ENCODE data around the genes ZMYND8 and CSE1L.

- PRO-cap, 2 experiments, result peak in 2 of 2 experiments; most common plus-strand start chr20:47356857 (in 2); most common minus-strand start chr20:47356728 (in 1)
Measured at GRCh38 chr20:47356355-47357005, at the start of gene ZMYND8. Gene ZMYND8, minus strand, starts transcription at chr20:47356699.

DNA sequence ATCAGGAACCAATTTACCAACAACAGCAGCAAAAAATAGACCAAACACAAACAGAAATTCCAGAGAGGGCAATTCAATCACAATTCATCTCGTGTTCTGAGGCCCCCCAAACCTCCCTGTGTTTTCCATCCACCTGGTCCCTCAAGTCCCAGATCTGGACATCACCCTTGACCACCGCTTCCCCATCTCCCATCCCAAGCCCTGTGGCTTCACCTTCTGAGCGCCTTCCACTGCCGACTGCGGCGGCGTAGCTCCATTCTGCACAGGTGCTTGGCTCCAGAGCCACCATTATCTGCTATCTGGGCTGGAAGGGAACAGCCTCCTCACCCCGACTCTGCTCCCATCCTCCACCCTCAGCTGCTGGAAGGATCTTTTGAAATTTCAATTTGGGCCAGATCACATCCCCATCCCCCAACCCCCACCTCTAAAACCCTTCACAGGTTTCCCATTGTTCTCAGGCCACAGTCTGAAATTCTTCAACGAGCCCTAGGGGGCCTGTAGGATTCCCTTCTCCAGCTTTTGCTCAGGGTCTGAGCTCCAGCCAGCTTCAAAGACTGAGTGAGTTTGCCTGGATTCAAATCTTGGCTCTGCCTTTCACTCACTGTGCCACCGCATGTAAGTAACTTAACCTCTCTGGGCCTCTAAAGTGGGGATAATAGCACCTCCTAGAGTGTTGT lies 12.5 kb upstream of the ZMYND8 start:
- PRO-cap, 2 experiments, result no peak in any of the 2 experiments

GRCh38 chr20:47525950-47526797 lies 24.5 kb downstream of the NCOA3 start:
- PRO-cap, 2 experiments, result no peak in any of the 2 experiments

DNA sequence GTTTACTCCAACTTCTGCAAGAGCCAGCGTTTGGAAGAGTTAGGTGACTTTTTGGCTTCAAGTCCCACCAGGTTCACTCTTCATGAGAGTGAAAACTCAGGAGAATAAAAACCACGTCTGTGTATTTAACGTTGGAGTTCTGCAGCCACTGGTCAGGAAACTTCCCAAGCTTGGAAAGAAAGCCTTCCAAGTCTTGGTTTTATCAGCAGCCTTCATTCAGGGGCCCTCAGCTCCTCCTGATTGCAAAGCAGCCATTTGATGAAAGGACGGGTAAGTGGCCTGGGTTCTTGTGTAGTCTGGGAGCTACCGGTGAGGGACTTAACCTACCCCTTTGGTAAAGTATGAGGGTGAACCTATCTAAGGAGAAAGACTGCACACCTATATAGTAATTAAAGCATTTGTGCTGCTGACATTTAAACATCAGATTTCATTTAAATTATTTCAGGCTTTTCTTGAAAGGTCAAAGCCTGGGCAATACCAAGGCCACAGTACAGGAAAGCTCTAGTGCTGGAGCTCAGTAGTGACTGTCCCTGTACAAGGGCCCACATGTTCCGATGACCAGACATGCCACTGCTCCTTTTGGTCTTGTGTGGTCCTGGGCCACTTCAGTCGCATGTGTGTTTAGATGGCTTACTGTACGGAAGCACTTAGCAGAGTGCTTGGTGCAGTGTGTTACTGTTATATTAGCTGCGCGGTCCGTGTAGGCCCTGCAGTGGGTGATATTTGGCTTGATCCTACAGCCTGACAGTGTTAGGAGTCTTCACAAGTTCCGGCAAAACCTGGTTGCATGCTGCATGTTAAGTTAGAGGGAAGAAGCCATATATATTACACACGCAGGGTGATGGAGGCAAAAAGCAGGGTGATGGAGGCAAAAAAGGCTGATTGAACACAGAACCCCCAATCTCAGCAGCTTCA lies 123.0 kb downstream of the SULF2 start:
- PRO-cap, 2 experiments, result no peak in any of the 2 experiments

- PRO-cap, 2 experiments, result no peak in any of the 2 experiments
Measured at GRCh38 chr20:47668580-47669446, 116.5 kb downstream of the SULF2 start.

GRCh38 chr20:47727230-47728704 lies 57.5 kb downstream of the SULF2 start:
- PRO-cap, 2 experiments, result no peak in any of the 2 experiments

GRCh38 chr20:48286850-48287776 lies 501.8 kb upstream of the SULF2 start:
- PRO-cap, 2 experiments, result no peak in any of the 2 experiments

DNA sequence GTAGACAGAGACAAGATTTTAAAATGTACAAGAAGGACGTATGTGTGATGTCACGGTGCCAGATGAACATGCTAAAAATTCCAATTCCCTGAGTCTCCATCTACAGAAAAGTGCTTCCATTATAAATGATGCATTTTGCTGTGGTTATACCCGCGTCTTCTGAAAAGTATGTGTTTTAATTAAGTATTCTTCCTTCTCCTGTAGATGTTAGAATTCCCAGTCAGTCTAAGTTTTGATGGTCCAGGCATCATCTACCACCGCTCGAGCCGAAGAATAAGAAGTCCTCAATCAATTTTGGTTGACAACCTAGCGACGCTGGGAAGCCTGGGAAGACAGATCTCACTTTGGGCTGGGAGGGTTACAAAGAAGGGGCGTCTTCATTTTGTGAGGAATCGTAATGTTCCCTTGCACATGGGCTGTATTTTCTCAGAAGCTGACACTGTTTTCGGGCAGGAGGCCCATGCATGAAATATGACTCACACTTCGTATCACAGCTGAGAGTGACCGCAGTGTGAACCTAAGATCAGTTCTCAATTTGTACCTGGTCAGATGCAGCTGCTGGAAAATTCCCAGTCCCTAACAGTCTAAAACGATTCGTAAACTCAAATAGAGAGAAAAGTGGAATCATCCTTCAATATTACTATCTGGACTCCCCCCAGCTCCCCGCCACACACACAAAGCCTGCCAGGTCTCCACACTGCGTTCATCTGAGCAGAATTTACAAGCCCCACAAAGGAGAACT lies 488.8 kb downstream of the PREX1 start:
- PRO-cap, 2 experiments, result no peak in any of the 2 experiments

DNA sequence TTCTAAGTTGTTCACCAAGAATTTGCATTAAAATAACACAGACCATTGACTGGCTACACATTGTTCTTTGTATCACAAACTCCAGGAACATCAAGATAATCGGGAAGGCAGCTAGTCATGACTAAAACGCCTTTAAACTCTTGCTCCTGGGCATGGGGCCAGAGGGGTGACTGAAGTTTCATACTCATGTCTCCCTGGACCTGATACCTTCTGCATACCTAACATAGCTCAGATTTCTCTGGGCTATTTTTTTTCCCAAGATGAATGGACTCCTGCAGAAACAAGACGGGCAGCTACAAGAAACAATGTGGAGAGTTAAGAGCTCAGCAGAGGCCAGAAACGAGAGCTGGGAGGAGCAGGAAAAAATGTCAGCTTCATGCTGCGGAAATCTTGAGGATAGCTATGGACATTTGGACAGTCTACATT lies 289.4 kb downstream of the PREX1 start:
- PRO-cap, 2 experiments, result no peak in any of the 2 experiments

DNA sequence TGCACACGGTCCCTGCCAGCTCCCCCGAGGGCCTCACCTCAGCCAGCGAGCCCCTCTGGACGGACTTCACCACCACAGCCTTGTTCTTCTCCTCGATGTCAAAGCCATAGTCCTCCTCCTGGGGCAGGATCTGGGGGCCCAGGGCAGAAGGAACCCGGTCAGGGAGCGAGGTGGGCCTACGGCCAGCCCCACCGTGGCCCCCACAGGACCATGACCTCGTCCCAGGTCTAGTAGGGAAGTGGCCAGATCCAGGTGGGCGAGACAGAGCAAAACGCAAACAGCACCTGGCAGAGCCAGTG lies 169.8 kb downstream of the PREX1 start:
- PRO-cap, 2 experiments, result no peak in any of the 2 experiments

- PRO-cap, 2 experiments, result no peak in any of the 2 experiments
Measured at GRCh38 chr20:48706813-48707479, 120.9 kb downstream of the PREX1 start.

DNA sequence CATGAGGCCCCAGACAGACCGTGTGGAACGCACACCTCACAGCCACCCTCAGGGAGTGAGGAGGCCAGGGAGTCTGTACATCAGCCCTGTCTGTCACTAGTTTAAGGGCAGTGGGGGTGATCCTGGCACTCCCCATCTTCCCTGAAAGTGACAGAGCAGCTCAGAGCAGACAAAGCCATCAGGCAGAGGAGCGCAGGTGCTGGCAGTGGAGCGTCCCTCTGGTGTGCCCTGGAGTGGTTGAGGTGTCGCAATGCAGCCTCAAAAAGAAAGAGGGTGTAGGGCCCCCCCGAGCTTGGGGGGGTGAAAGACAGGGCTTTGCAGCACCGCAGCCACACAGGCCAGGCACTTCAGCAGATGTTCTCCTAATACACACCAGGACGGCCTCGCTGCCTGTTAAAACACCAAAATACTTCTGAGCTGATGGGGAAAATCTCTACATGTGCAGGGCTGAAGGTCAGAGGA lies 69.6 kb downstream of the PREX1 start:
- PRO-cap, 2 experiments, result no peak in any of the 2 experiments

DNA sequence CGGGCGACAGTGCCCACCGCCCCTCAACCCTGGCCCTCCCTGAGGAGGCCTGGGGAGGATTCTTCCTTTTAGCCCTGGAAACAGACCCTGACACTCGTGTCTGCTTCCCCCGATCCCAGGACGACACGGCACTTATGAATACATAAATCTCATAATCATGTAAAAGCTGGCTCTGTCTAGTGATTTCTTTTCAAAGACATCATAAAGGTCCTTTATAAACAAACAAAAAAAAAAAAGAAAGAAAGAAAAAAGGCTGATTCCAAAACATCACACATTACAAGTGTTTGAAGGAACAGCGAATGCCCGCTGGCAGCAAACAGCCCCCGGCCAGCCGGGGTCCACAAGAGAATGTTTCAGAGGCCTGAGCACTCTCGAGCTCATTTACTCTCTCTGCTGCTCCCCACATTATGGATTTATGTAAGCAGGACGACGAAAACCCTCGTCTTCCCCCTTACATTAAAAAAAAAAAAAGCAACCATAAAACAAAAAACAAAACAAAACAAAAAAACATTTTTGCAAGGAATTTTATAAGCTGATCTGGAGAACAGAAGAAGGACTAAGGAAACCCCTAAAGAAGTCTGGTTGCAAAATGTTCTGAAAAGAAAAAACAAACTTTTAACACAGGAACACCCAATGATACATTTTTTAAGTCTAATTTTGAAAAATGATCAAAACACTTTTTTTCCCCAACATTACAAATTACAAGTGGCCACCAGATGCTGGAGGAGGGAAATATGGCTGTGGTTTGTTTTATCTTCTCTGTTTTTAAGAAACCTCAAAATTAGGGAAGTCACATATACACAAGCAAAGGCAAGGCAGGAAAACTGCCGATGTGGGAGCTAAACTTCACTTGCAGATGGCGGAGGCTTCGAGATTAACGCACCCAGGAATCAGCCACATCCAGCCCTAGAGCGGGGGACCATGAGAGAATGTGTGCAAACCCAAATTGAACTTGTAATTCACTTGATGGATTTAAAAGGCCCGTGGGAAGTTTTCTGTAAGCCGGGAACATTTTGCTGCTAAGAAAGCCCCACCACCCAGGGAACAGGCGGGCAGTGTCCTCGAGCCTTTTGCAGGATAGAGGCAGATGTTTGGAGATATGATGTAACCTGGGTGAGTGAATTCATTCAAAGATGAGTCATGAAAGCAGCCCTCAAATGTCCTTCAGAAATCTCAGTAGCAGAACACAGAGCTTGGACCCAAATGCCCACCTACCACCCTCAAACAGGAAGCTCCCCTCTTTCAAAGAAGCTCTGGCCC lies 40.2 kb downstream of the PREX1 start:
- PRO-cap, 2 experiments, result no peak in any of the 2 experiments

GRCh38 chr20:48823911-48824621 lies 3.7 kb downstream of the PREX1 start:
- PRO-cap, 2 experiments, result no peak in any of the 2 experiments

GRCh38 chr20:49045371-49046431 lies at the start of gene CSE1L:
Gene CSE1L, plus strand, starts transcription at chr20:49046312.
- PRO-cap, 2 experiments, result peak in 2 of 2 experiments; most common plus-strand start chr20:49046328 (in 2); most common minus-strand start chr20:49046115 (in 1)

DNA sequence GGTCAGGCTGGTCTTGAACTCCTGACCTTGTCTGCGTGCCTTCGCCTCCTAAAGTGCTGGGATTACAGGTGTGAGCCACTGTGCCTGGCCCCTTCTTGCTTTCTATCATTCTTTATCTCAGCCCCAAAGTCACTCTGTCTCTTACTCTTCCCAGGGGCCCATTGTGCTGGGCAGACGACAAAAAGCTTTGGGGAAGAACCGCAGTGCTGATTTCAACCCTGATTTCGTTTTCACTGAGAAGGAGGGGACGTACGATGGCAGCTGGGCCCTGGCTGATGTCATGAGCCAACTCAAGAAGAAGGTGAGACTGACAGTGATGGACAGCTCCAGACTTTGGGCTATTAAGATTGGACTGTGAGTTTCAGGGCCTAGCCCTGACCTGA lies 2.1 kb downstream of the DDX27 start:
- PRO-cap, 2 experiments, result no peak in any of the 2 experiments

GRCh38 chr20:49248106-49248542 lies 28.9 kb downstream of the DDX27 start:
- PRO-cap, 2 experiments, result no peak in any of the 2 experiments

DNA sequence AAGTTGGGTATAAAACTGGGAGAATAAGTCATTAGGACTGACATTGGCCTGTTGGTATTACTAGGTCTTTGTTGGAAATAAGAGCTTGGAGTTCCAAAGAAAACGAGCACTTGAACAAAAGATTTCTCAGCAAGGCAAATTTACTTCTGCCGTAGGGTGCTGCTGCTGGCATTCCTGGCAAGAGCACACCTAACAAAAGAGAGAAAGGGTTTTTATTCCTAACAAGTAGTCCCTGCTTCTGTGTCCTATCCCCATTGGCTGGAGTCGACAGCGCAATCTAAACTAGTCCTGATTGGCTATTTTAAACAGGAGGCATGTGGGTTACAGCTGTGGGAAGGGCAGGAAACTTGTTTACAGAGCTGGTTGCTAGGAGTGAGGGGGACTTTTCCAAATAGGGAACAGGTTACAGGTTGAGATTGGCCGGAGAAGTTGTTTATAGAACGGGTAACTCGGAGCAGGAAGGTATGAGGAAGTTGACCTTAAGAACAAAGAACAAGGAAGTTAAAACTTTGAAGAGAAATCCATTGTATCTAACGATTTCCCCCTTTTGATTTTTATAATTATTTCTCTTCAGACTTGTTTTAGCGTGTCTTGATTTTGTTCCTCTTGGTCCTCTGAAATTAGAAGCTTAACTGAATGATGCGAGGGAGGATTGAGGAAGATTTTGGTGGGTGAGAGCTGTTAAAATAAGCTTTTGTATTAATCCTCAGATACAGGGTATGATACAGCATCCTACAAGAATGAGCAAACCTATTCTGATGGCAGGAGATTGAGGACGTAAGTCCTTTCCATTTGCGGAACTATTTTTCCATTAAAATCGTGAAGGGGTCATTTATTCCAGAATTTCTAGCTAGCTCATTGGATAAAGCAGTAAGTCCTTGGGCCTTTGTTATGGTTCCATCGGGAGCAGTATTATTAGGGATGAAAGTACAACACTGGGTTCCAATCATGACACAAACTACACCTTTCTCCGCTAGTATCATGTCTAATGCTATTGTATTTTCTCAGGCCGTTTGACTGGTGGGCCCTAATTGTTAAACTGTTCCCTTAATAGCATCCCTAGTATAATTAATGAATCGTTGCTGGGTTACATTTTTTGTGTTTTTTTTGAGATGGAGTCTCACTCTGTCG lies 3.5 kb upstream of the ZNFX1 start:
- PRO-cap, 2 experiments, result peak in 1 of 2 experiments; most common plus-strand start position 436 of the sequence (in 1); most common minus-strand start position 189 of the sequence (in 1)

GRCh38 chr20:49284143-49284381 lies 6.2 kb upstream of the ZNFX1 start:
- PRO-cap, 2 experiments, result no peak in any of the 2 experiments

GRCh38 chr20:49287053-49288007 lies 9.5 kb upstream of the ZNFX1 start:
- PRO-cap, 2 experiments, result no peak in any of the 2 experiments